CD14-positive monocyte (primary cell): ENCODE measurements around a stretch of chr10.

GRCh38 chr10:105742351-105742690 lies 1101.2 kb downstream of the SORCS3 start:
- CAGE, long polyA plus RNA, result no peak

- CAGE, long polyA plus RNA, result no peak
These were observed 380.5 kb upstream of the SORCS1 start for GRCh38 chr10:107545052-107545371.

DNA sequence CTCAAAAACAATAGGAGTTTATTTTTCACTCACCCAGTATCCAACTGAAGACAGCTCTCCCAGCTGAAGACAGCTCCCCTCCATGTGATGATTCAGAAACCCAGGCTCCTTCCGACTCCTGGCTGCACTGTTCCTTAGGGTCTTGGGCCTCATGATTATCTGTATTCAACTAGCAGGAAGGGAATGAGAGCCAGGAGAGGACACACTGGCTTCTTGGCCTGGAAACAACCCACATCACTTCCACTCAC lies 30.3 kb upstream of the XPNPEP1 start:
- CAGE, long polyA plus RNA, result no peak

GRCh38 chr10:110048082-110048548 lies 40.3 kb downstream of the ADD3 start:
- CAGE, long polyA plus RNA, result no peak

- CAGE, long polyA plus RNA, result start-site peak on the minus strand at chr10:110074414-110074446, 100 and 46 reads in 2 replicates
These were observed 66.5 kb downstream of the ADD3 start for GRCh38 chr10:110074129-110074792.

DNA sequence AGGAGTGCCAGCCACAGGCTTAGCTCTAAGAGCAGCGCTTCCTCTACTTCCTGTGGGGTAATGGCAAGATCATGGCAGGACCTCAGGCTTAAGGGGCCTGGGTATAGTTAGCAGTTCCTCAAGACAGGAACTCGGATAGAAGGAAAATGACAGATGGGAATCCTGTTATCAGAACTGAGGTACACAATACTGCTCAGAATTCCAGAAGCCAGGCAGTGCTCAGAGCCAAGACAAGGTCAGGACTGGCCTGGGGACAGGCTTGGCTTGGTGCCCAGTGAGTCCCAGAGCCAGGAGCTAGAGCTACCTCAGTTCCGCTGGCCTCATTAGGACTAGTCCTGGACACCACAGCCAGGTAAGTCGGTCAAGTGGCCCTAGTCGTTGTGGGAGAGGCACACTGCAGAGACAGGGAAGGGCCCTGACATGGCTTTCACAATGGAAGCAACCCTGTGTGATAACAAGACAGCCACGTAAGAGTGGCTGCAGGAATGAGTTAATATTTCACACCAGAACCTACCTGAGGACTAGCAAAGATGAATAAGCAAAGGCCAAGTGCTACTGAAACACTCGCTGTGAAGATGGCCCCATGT lies 65.2 kb upstream of the MXI1 start:
- CAGE, long polyA plus RNA, result no peak

DNA sequence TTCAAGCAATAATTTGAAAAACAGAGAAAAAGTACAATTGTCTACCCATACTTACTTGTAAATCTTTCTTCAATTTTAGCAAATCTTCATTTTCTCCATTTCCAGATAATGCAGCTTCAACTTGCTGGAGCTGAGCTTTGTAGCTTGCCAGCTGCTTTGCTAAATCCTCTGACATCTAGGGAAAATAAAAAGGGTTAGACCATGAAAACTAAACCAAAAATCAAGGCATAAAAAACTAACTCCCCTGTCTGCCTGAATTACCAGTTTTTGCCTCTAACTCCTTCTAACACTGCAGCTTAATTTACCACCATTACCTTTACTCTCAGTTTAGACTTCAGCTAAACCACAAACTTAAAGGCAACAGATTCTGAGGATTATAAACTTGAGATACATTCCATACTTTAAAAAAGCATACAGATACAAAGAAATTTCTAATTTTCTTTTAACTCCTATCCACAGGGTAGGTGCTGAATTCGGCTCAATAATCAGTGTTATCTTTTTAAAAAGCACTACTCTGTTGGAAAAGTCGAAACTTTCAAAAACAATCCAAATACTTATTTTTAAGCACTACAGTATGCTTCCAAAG lies 1.2 kb downstream of the SMNDC1 start:
- CAGE, long polyA plus RNA, result no peak

DNA sequence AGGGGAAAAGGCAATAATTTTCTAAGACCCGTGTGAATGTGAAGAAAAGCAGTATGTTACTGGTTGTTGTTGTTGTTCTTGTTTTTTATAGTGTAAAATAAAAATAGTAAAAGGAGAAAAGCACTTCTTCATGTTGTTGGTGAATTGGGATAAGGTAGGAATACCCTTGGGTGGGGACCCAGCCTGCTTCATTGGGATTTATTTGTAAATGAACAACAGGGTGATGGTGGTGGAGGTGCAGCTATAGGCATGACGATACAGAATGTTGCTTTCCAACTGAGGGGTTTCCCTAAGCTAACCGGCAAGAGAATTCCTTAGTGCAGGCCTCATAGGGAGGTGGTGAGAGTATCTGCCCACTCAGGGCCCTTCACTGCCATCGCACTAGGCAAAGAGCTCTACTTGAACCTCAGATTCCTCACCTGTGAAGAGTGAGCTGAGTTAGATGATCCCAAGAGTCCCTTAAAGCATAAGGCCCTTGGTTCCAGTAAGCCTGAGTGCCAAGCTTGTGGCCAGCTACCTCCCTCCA lies 13.8 kb downstream of the DUSP5 start:
- CAGE, long polyA plus RNA, result no peak

DNA sequence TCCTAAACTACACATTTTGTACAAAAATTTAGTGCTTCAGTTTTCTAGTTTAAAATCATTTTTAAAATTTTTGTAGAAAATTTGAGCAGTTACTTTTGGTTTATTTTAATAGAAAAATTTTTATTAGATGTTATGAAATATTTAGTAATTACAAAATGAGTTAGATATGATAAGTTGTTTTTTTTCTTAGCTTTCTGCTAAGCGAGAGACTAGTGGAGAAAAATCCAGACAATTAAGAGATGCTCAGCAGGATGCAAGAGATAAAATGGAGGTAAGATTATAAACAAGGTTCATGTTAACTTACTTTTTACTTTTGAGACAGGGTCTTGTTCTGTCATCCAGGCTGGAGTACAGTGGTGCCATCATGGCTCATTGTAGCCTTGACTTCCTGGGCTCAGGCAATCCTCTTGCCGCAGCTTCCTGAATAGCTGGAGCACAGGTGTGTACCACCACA lies 14.9 kb downstream of the SMC3 start:
- CAGE, long polyA plus RNA, result no peak

DNA sequence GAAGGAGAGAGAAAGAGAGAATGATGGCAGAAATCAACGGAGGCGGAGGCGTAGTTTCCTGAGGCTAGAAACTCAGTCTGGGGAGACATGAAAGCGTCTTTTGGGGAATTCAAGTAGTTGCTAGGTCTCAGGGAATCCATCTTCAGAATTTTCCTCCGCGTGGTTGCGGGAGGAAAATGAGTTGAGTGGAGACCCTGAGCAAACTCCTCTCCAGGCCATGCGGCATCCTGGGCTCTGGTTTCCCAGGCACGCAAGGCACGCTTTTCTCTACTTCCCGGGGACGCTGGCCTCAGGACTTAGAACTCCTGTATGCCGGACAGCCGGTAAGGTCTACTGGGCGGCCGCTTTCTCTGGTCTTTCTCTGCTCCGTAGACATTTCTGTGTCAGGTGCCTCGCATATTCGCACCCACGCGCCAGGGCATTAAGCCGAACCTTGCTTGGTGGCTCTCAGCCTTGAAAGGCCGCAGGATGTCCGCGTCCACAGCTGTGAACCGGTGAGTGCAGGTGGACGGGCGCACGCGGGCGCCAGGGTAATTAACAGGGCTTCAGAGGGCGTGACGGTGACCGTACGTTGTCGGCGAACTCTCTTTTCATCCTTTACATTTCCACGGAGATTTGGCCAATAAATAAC lies 1.1 kb upstream of the RBM20 start:
- CAGE, long polyA plus RNA, result no peak

- CAGE, long polyA plus RNA, result no peak
These were observed 81.7 kb downstream of the RBM20 start for GRCh38 chr10:110725817-110726314.

DNA sequence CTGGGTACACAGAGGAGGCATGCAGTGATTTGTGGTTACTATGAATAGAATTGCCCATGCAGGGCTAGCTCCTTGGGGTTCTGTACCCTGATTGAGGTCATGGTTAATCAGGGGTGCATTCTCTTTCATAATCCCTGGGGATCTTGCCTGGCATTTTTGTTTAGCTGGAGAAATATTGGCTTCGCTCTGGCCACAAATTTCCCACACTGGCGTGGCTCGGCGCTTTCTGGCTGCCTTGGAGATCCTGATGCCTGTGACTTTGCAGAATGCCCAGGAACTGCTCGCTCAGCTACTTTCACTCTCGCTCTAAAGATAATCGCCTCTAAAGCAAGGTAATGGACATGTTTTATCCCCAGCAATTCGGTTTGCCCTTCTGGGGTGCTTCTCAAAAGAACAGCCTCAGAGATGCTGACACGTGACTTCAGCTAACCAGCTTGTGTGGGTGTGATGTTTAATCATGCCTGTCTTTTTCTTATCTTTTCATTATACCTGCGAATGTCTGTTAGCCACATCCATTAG lies 89.4 kb downstream of the RBM20 start:
- CAGE, long polyA plus RNA, result no peak

GRCh38 chr10:110758181-110759412 lies 113.1 kb upstream of the PDCD4 start:
- CAGE, long polyA plus RNA, result no peak

DNA sequence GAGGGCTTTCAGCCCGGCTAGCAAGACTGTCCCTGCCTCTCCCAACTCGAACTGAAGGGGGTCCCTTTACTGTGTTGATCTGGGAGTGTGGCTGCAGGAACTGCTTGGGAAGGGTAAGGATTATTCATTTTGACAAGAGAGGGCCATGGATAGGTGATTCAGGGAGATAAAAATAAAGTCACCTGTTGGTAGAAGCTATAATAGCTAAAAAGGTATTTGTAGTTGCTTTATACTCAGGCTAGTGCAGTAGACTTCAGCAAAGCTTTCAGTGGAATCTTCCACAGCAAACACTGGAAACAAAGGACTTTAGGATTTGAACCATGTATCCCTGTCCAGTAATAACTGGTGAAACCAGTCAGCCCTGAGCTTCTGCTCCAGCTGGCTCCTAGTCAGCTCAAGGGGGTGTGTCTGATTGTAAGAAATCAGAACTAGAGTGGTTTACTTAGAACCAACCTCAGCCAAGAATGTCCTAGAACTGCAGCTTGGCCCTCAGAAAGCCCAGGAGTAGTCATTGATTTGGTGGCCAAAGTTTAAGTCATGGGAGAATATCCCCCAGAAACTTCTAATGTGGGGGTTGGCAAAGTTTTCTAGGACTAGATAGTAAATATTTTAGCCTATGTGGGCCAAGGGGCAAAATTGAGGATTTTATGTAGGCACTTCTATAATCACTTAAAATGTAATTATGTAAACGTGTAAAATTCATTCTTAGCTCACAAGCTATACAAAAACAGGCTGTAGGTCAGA lies 52.9 kb upstream of the PDCD4 start:
- CAGE, long polyA plus RNA, result no peak

DNA sequence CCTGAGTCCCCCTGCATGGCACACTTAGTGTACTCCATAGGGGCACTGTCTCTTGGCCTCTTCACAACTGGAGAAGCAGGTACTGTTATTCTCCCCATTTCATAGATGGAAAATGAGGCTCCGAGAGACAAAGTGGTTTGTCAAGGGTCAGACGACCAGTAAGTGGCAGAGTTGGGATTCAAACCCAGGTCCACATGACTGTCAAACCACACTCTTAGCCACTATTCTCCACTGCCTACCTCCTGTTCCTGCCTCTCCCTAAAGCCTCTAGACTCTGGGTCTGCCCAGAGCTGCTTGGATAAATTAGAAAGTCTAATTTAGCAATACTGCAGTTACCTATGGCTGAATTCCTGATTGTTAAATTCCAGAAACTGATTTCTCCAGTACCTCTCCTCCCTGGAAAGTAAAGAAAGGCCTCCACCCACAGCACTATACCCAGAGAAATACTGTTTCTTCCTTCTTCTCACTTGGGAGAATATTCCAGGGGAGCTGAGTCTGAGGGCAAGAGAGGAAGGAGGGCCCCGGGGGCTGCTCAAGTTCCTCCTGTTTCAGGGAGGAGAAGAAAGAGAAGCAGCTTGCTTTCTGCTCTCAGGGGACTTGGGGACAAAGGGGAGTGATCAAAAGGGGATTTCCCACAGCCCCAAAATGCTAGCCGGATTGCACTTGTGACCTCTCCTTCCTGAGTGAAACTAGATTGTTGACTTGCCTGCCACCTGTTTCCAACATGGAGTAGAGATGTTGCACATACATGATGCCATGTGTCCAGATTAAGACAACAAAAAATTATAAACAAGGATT lies 28.9 kb upstream of the PDCD4 start:
- CAGE, long polyA plus RNA, result no peak

DNA sequence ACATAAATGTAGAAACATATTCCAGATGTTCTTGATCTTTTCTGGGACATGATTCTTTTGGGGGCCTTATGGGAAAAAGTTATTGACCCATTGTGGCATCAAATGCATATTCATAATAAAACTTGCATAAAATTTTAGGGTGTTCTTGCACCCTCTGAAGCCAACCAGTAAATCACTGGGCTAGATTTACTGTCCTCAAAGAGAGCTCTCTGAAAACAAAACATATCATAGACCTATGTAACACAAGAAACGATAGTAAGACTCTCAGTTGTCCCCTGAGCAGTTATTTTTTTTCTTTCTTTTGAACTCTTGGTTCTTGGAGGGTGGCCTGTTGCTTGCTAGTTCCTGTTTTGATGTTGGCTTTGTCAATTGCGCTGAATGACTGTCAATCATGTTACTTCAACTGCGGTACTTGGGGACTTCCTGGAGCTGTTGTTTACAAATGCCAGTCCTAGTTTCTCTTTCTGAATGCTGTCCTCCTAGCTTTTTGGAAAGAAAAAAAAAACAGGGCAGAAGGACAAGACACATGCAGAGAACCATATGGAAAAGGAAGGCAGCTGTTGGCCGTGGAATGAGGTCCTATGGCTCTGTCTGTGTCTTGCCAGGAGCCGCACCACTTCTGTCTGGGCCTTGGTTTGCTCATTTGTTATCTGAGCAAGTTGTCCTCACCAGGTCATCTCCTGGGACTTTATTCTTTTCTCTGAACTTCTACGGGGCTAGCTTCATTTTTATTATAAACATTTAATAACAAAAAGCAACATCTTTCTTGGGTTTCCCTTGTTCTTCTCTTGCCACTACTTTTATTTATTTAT lies 7.1 kb upstream of the PDCD4 start:
- CAGE, long polyA plus RNA, result no peak

- CAGE, long polyA plus RNA, result no peak
These were observed 337 bp downstream of the PDCD4 start for GRCh38 chr10:110872030-110872500.

DNA sequence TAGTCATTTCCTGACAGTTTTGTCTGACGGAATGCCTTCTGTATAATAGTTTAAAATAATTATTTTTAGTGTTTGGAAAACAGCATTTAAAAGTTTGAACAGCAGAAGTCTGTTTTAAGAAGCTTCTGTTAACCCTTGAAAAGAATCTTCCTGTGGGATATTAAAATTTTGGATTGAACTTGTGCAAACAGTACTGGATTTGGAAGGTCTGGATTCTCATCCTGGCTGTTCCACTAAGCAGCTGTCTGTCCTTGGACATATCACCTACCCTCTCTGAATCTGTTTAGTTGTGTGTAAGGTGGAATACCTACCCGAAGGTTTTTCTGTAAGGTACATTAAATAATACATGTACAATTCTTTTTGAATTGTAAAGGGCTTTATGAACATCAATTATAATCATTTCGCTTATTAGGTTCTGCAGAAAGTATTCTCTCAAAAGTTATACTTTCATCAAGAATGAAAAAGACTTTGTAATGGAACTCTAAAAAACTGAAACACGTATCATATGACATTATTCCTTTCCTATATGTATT lies 2.2 kb downstream of the PDCD4 start:
- CAGE, long polyA plus RNA, result no peak

DNA sequence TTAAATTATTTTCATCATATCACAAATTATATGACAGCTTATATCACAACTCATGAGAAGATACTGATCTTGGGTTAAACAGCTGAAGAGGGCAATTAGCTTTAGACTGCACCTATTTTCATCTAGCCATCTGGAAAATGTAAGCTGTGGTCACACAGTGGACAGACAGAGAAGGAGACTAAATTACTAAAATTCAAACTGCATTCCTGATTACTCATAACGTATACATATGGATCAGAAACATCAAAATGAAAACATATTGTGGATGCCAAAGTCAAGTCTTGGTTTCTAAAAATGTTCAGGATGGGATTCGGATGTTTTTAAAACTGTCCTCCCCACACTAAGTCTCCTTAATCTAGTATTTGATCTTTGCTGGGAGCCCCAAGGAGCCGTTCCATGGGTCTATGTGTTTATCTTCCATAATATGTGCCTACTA lies 6.6 kb downstream of the BBIP1 start:
- CAGE, long polyA plus RNA, result no peak

- CAGE, long polyA plus RNA, result no peak
These were observed 70.6 kb downstream of the SHOC2 start for GRCh38 chr10:110989969-110990524.